Prostate gland (tissue), 2 donors: Measurements from ENCODE around the genes PLIN4, TICAM1, PRR22 and VMAC.

GRCh38 chr19:4502343-4502836 is 15.9 kb downstream of the PLIN4 start:
- PRO-cap, result no peak
- RAMPAGE, long total RNA, 2 experiments, result no peak in any of the 2 experiments

DNA sequence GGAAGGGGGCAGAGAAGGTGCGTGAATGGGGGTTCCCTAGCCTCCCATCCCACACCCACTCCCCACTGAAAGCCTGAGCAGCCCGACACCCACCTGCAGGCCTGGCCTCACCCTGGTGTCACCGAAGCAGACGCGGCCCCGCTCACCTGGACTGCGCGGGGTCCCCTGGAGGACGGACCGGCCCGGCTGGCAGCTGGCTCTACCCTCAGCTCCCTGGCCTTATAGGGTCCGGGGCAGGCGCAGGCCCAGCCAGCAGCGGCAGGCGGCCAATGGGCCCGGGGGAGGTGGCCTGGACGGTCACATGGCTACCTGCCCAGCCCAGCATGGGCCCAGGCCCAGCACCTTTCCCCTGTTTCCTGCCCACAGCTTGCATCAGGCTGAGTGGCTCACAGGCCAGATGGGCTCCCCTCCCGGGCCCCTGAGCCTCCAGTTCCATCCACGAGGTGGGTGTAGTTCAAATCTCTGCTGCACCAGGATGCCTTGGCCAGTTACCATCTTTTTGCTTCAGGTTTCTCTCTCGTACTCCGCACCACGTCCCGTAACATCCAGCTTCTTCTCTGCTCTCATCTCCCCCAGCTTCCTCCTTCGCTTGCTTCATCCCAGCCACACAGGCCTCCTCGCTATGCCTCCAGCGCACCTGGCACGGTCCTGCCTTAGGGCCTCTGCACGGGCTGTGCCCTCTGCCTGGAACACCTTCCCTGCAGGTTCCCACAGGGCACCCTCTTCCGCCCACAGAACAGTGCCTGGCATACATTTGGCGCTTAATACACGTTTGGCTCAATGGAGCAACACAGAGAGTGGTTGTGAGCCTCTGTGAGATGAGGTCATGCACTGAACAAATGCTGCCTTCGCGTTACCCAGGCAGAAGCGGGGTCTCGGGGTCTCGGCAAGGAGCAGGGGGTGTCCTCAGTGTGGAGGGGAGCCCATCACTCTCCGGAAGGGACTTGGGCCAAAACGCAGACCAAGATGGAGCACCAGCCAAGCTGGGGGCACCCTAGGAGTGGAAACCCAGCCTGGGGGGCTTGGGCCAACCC is at the start of gene PLIN4:
PLIN4 (minus strand) TSS at position 195 of the 1,034 bp plus-strand sequence.
- PRO-cap, result bidirectional peak, plus-strand start at position 341 of the sequence, minus-strand start at position 195 of the sequence
- RAMPAGE, long total RNA, 2 experiments, result no peak in any of the 2 experiments

DNA sequence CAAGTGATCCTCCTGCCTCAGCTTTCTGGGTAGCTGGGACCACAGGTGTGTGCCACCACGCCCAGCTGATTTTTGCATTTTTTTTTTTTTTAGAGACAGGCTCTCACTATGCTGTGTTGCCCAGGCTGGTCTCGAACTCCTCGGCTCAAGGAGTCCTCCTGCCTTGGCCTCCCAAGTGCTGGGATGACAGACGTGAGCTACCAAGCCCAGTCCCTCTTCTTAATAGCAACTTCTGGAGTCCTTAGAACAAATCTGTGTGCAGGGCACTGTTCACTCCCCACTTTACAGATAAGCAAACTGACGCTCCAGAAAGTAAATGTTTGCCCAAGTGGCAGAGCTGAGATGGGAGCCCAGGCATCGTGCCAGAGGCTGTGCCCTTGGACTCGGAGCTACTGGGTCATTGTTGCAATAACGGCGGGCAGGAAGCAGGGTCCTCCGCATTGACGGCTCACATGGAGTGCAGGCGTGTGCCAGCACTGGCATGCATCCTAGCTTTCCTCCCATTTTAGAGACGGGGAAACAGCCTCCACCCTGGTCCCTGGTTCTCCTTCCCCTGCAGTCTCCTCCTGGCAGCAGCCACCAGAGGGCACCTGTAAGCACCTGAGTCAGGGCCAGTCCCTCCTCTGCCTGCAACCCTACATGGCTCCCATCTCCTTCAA is 7.4 kb upstream of the LRG1 start:
- PRO-cap, result no peak
- RAMPAGE, long total RNA, 2 experiments, result no peak in any of the 2 experiments

- PRO-cap, result no peak
- RAMPAGE, long total RNA, 2 experiments, result no peak in any of the 2 experiments
Measured at GRCh38 chr19:4556491-4556835, 3.0 kb downstream of the SEMA6B start.

GRCh38 chr19:4723577-4723707 is 200 bp downstream of the DPP9 start:
- PRO-cap, result no peak
- RAMPAGE, long total RNA, 2 experiments, result no peak in any of the 2 experiments

DNA sequence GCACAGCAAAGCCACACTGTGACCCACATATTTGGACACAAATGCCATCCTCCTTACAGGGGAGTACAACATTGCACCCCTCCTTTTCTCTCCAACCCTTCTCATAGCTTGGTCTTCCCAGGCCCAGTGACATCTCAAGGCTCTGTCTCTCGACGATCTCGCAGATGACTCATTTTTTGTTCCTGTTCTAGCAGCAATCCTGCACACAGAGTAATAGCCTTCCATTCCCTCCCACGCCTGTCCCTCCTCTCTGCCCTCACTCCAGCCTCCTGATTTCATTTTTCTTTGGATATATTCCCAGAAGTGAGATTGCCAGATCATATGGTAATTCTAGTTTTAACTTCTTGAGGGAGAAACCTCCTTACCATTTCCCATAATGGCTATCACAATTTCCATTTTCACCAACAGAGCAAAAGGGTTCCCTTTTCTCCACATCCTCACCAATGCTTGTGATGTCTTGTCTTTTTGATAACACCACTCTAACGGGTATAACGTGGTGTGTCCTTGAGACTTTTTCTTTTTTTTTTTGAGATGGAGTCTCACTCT is 21.2 kb upstream of the DPP9 start:
- PRO-cap, result no peak
- RAMPAGE, long total RNA, 2 experiments, result no peak in any of the 2 experiments

DNA sequence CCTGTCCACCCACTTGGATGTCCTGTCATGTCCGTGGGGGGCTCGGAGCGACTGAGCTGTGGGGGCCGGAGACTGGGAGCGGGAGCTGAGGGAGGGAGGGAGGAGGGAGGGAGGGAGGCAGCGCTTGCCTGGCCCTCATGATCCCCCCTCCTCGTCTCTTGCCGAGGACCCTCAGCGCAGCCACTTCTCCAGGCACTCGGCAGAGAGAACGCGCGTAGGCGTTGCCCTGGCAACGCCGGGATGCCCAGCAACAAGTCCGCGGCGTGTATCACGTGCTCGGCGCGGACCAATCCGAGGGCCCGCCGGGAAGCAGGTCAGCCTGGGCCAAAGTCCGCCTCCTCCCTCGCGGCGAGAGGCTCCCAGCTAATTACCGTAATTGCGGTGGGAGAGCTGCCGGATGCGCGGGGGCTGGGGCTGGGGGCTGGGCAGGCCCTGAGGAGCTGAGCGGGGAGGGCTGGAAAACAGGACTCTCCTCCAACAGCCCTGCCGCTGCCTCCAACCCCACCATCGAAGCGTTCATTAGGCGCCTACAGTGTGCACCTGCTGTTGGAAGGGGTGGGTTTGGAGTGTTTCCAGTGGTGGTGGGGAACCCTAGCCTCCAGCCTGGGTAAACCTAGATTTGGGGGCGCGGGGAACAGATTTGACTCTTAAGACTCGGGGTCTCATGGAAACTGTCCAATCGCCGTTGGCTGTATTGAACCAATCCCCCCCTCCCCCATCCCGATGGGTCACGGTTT is 31.7 kb upstream of the FEM1A start:
- PRO-cap, result no peak
- RAMPAGE, long total RNA, 2 experiments, result no peak in any of the 2 experiments

- PRO-cap, result bidirectional peak, plus-strand start at chr19:4831825, minus-strand start at chr19:4831712
- RAMPAGE, long total RNA, 2 experiments, result start-site peak on the minus strand in 2 of 2 experiments, at chr19:4831695-4831718 at its widest, 57 to 99 reads per replicate
Measured at GRCh38 chr19:4831009-4832105, at the start of gene TICAM1. Gene TICAM1 (minus strand): TSS chr19:4831712.

DNA sequence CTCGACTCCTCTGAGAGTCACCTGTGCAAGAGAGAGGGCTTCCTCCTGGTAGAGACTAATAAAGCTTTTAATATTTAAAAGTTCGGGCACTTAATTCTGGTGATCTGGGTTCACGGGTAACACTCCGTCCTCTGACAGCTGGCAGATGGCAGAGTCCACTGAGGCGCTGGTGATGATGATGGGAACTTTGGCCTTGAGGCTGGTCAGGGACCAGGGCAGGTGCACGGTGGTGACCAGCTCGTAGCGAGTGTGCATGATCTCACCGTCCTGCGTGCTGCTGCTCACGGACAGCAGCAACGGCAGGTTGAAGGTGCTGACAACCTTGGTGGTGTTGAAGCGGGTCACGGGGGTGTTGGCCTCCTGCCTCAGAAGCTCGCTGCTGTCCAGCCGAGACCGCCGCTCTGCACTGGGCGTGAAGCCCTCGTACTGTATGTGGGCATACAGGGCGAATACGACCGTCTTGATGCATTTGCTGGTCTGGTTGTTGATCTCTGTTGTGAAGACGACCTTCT is 11.7 kb downstream of the ARRDC5 start:
- PRO-cap, result no peak
- RAMPAGE, long total RNA, 2 experiments, result no peak in any of the 2 experiments

- PRO-cap, result no peak
- RAMPAGE, long total RNA, 2 experiments, result no peak in any of the 2 experiments
Measured at GRCh38 chr19:5079167-5079549, 110.2 kb downstream of the KDM4B start.

GRCh38 chr19:5139163-5139876 is 170.4 kb downstream of the KDM4B start:
- PRO-cap, result no peak
- RAMPAGE, long total RNA, 2 experiments, result no peak in any of the 2 experiments

DNA sequence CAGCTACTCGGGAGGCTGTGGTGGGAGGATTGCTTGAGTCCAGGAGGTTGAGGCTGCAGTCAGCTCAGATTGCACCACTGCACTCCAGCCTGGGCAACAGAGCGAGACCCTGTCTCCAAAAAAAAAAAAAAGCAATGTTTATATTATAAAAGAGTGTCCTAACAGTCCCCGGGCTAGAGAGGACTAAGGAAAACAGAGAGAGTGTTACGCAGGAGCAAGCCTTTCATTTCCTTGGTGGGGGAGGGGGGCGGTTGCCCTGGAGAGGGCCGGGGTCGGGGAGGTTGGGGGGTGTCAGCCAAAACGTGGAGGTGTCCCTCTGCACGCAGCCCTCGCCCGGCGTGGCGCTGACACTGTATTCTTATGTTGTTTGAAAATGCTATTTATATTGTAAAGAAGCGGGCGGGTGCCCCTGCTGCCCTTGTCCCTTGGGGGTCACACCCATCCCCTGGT is 184.0 kb downstream of the KDM4B start:
- PRO-cap, result no peak
- RAMPAGE, long total RNA, 2 experiments, result no peak in any of the 2 experiments

DNA sequence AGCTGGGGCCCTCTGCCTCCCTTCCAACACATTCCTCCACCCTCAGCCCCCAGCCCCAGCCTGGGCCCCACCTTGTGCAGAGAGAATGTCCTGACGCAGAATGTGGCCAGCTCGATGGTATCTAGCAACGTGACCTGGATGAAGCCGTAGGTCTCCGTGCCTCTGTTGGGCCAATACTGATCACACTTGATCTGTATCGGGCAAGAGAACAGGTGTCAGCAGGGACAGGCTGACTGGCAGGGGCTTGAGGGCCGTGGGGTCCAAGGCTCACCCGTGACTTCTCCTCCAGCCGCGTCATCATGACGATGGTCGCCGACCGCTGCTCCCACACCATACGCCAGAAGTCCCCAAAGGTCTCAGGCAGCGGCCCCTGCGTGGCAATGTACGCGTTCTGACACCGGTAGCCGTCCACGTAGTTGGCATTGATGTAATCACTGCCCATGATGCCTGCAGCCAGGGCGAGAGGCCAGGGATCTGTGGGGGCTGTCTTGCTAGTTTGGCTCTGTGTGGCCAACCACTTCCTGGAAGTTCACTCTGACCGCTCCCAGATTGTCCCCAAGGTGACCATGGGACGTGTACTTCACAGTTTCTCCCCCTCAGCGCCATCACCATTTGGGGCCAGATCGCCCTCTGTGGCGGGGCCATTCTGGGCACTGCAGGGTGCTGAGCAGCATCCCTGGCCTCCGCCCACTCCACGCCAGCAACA is 126.2 kb downstream of the PTPRS start:
- PRO-cap, result no peak
- RAMPAGE, long total RNA, 2 experiments, result no peak in any of the 2 experiments

DNA sequence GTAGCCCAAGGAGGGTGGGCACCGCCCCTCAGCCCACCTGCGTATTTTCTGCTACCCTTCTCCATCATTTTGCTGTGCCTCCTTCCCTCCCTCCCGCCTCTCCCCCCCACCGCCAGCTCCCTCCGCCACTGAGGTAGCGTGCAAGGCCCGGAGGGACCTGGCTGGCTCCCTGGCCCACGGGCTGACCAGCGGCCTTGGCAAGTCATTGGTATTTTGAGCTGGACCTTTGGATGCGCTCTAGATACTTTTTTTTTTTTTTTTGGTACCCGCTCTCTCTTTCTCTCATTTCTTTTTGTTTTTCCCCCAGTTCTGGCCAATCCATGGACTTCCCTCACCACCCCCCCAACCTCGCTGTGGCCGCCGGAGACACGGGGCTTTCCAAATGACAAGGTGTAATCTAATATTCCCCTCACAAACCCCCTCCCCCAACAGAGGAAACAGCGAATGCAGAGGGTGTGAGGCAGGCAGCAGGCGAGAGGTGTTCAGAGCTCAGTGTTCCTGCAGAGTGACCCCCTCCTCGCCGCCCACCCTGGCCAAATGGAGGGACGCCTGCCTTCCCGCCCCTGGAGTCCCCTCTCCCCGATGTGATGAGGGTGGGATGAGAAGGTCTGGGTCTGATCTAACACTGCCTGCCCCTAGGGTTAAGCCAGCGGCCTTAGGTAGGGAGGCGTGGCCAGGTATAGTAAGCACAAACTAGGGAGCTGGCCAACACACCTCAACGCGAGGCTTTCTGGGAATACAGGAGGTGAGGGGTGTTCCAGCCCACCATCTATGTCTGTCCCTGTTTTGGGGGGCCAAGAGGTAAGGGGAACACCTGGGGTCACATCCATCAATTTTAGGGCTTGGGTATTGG is 89.2 kb downstream of the PTPRS start:
- PRO-cap, result bidirectional peak, plus-strand start at position 440 of the sequence, minus-strand start at position 287 of the sequence
- RAMPAGE, long total RNA, 2 experiments, result no peak in any of the 2 experiments

DNA sequence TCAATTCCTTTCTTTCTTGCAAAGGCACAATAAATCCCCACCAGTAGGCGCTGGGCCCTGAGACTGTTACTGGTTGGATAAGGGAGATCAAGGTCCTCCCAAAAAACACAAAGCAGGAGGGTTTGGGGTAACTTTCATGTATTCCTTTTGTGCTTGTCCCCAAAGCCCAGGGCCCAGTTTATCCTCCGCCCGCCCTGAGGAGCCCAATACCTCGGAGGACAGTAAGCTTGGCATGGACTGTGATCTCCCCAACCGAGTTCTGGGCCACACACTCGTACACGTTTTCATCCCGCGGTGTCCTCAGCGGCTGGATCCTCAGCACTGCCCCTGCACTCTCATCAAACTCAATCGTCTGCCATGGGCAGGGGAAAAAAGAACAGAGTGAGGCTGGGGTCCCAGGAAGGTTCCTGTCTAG is 67.4 kb downstream of the PTPRS start:
- PRO-cap, result no peak
- RAMPAGE, long total RNA, 2 experiments, result start-site peak on the minus strand in 1 of 2 experiments, centred at position 281 of the sequence, 56 reads per replicate

- PRO-cap, result no peak
- RAMPAGE, long total RNA, 2 experiments, result no peak in any of the 2 experiments
Measured at GRCh38 chr19:5693453-5693731, 3.3 kb downstream of the RPL36 start.

GRCh38 chr19:5697058-5697813 is 7.1 kb downstream of the RPL36 start:
- PRO-cap, result no peak
- RAMPAGE, long total RNA, 2 experiments, result no peak in any of the 2 experiments

DNA sequence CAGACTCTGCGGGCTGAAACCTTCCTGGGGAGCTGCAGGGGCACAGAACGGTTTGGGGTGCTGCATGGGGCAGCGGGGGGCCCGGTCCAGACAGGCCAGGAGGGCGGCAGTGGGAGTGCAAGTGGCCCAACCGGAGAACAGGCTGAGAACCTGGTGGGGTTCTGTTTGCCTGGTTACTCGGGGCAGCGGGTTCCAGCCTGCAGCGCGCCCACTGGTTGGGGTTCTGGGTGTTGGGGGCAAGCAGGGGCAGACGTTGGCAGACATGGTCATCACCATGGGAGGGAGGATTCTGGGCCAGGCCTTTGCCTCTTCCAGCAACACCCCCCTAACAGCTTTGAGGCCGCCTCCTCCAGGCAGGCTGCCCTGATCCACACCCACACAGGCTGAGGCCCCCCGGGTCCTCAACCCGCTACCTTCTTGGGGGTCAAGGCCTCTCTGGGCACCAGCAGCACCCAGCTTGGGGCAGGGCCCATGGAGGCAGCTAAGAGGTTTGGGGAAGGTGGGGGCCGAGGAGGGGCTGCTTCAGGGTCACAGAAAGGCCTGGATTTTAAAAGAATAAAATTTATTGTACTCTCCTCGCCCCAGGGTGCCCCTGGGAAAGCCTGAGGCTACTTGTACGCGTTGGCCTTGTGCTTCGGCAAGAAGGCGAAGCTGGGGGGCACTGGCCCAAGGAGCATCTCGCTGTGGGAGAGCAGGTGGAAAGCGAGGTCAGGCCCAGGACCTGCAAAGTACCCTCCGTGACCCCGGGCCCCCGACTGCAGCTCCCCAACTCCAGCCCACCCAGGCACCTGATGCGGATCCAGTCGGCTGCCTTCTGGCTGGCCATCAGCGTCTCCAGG is at the start of gene PRR22:
PRR22 (minus strand) TSS at position 152 of the 839 bp plus-strand sequence.
- PRO-cap, result no peak
- RAMPAGE, long total RNA, 2 experiments, result no peak in any of the 2 experiments

GRCh38 chr19:5904776-5905421 is at the start of gene VMAC:
Gene VMAC (plus strand): TSS chr19:5904872.
- PRO-cap, result unidirectional peak, plus-strand start at chr19:5904913
- RAMPAGE, long total RNA, 2 experiments, result no peak in any of the 2 experiments

GRCh38 chr19:6056159-6056721 is 54.1 kb downstream of the RFX2 start:
- PRO-cap, result no peak
- RAMPAGE, long total RNA, 2 experiments, result no peak in any of the 2 experiments